ENCODE measurements around a stretch of chr2.

- RRBS = 9% methylated on average over 5 of the region's 42 CpGs
Measured at GRCh38 chr2:196925316-196926478, 810 bp downstream of the PGAP1 start.

DNA sequence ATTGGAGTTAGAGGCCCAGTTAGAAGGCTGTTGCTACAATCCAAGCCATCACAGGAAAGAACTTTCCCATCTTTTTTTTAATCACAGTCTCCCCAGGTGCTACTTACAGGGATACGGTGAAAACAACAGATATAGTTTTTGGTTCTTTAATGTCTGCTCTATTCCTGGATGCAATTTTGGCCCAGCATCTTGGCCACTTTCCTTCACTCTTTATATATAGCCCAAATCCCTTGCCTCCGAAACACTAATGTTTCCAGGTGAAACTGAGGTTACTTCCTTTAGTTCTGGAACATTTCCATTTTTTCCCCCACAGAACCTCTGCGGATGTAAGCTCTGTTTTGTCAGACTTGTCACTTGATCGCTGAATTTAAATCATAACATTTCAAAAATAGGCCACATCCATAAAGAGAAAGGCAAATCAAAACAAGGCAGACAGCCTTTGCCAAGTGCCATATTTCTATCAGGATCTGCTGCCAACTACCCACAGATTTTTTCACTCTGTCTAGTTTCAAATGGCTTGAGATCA, 115.1 kb downstream of the ANKRD44 start:
- RRBS = no CpG with 5 or more reads among the region's 4 CpGs

GRCh38 chr2:197435730-197436456, 1.1 kb upstream of the SF3B1 start:
- RRBS = no CpG with 5 or more reads among the region's 13 CpGs

GRCh38 chr2:197478460-197478822, 21.2 kb downstream of the HSPD1 start:
- RRBS = no CpG with 5 or more reads among the region's 2 CpGs

- RRBS = no CpG with 5 or more reads among the region's 3 CpGs
Measured at GRCh38 chr2:197486045-197487110, 13.3 kb downstream of the HSPD1 start.

DNA sequence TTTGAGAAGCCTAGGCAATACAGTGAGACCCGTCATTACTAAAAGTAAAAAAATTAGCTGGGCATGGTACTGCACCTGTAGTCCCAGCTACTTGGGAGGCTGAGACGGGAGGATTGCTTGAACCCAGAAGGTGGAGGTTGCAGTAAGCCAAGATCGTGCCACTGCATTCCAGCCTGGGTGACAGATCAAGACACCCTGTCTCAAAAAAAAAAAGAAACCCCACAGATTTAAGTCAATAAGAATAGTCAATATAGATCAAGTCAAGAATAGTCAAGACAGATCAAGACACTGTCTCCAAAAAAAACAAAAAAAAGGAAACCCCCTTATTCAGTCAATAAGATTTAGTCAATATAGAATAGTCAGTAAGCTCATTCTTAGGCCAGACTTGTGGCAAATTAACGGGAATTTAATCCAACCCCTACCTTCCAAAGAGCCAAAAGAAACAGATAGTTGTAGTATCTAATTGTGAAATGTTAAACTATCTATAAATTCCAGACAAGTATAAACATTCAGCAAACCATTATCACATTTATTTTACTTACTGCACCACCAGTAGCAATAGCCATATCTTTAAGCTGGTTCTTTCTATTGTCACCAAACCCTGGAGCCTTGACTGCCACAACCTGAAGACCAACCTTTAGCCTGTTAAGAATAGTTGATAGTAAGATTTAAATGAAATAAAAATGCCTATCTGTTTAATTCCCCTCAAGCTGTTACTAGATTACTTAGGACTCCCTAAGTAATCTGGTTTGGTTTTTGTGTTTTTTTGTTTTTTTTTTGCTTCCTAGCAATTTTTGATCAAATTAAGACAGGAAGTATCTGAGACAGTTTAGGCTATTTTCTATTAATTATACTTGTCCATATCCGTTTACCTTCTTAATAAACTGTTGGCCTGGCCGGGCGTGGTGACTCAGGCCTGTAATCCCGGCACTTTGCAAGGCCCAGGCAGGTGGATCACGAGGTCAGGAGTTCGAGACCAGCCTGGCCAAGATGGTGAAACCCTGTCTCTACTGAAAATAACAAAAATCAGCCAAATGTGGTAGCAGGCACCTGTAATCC, 9.7 kb downstream of the HSPD1 start:
- RRBS = no CpG with 5 or more reads among the region's 10 CpGs

- RRBS = no CpG with 5 or more reads among the region's 15 CpGs
Measured at GRCh38 chr2:197500899-197501533, 837 bp downstream of the HSPE1 start.

DNA sequence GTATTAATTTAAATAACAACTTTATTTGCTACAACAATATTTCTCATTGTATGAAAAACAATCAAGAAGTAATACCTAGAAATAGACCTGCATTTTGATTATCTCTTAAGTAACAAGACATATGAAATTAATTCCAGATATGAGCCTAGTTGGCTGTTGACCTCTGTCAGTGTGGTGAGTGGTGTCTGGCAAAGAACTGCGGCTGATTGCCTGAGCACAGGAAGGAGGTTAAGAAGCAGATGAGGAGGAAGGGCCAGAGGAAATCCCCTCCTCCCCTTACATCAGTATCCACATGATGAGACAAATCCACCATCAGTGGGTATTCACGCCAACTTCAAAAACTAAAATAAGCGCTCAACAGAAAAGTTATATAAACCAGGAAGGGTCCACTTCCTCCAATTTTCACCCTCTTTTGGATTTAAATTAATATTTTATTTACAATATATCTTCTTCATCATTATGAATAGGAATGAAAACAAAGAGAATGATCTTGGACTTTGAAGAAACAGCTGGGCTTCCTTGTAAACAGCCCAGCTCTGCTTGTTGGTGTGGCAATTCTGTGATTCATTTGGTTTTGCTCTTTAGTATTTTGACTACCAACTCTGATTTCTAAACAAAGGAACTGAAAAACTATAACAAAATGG, 27.3 kb downstream of the RFTN2 start:
- RRBS = no CpG with 5 or more reads among the region's 3 CpGs

DNA sequence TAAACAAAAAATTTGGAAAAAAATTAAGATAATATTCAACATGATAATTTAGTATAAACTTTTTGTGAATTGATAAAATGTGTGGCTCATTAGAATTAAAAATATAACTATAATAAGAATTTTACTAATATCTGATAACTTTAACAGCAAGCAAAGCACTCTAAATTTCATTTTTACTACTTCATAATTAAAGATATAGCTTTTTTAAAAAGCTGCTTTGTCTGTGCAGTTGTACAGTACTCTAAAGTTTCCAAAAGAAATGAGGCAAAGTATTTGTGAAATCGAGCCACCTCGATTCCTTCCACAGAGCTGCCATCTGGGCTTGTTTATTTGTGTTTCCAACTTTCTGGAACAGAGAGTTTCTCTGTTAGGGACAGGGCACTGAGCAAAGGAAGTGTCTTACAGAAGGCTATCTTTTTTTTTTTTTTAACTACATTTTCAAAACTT, 986 bp downstream of the RFTN2 start:
- RRBS = no CpG with 5 or more reads among the region's 2 CpGs

GRCh38 chr2:197928977-197929811, 124.8 kb downstream of the PLCL1 start:
- RRBS = no CpG with 5 or more reads among the region's 5 CpGs

GRCh38 chr2:198313168-198313403, 508.7 kb downstream of the PLCL1 start:
- RRBS = no CpG with 5 or more reads among the region's 1 CpG

- RRBS = no CpG with 5 or more reads among the region's 3 CpGs
Measured at GRCh38 chr2:198555018-198555513, 750.7 kb downstream of the PLCL1 start.

DNA sequence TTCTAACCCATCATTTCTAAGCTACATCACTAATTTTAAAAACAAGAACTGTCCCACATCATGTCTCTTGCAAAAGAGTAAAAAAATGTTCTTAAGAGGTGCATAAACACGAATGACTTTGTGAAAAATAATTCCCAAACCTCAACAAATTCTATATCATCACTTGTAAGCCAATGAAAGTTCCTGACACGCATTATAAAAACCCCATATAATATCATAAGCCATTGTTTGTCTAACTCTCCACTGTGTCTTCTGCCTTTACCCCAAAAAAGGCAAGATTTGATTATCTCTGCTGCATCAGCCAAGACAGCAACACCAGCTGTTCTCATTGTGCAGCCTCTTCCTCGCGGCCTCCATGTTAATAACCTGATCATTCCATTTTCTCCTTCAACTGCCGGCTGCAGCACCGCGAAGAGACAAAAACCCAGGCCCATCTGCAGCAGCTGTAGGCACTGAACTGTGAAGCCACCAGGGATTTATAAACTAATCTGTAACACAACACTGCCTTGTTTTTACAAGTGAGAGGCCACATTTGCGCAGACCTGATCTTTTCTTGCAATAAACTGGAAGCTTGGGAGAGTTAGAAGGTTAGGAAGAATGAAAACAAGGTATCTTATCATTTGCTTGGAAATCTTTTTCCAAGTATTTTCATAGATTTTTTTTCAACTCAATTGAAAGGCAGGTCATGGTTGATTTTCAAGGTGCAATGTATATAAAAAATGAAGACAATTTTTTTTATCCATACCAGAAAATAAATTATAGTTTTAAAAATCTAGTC, 147.8 kb downstream of the SATB2 start:
- RRBS = no CpG with 5 or more reads among the region's 8 CpGs

DNA sequence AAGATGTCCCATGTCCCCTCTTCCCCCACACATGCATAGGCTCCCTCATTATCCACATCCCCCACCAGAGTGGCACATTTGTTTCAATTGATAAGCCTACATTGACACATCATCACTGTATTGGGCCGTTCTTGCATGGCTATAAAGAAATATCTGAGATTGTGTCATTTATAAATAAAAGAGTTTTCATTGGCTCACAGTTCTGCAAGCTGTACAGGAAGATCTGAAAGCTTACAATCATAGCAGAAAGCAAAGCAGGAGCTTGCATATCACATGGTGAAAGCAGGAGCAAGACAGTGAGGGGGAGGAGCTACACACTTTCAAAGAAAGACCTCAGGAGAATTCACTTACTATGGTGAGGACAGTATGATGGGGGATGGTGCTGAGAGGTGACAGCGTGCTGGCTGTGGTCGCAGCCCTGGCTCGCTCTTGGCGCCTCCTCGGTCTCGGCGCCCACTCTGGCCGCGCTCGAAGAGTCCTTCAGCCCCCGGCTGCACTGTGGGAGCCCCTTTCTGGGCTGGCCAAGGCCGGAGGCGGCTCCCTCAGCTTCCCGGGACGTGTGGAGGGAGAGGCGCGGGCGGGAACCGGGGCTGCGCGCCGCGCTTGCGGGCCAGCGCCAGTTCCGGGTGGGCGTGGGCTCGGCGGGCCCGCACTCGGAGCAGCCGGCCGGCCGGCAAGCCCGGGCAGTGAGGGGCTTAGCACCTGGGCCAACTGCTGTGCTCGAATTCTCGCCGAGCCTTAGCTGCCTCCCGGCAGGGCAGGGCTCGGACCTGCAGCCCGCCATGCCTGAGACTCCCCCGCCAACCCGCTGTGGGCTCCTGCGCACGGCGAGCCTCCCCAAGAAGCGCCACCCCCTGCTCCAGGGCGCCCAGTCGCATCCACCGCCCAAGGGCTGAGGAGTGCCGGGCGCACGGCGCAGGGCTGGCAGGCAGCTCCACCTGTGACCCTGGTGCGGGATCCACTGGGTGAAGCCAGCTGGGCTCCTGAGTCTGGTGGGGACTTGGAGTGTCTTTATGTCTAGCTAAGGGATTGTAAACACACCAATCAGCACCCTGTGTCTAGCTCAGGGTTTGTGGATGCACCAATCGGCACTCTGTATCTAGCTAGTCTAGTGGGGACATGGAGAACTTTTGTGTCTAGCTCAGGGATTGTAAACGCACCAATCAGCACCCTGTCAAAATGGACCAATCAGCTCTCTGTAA, 131.9 kb upstream of the SPATS2L start:
- RRBS = 83% methylated on average over 1 of the region's 58 CpGs

DNA sequence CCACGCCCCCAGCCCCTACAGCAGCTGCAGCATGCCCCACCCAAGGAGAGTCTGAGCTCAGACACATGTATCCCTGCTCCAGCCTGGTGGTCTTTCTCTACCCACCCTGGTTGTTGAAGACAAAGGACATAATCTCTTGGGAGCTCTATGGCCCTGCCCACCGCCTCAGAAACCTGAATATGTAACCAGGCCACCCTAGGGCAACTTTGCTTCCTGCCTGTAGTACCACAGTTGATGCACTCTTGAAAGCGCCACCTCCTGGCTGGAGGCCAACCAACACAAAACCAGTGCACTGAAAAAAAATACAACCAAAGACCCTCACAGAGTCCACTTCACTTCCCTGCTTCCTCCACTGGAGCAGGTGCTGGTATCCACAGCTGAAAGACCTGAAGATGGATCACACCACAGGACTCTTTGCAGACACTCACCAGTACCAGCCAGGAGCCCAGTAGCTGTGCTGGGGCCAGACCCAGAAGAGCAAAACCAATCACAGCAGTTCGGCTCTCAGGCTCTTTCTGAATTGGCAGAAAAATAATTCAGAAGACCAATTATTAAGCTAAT, 106.5 kb upstream of the SPATS2L start:
- RRBS = no CpG with 5 or more reads among the region's 4 CpGs

GRCh38 chr2:200377167-200377452, 70.6 kb downstream of the SPATS2L start:
- RRBS = no CpG with 5 or more reads among the region's 4 CpGs

GRCh38 chr2:200476764-200477154, 33.1 kb downstream of the KCTD18 start:
- RRBS = no CpG with 5 or more reads among the region's 8 CpGs

GRCh38 chr2:200507214-200507517, 2.7 kb downstream of the KCTD18 start:
- RRBS = no CpG with 5 or more reads among the region's 2 CpGs

Data from GM19240 (cell line).